REH cell (cell line): ENCODE measurements around the gene POU6F2.

GRCh38 chr7:36945729-36946378 is 221.6 kb upstream of the AOAH start:
- PRO-cap: no peak

DNA sequence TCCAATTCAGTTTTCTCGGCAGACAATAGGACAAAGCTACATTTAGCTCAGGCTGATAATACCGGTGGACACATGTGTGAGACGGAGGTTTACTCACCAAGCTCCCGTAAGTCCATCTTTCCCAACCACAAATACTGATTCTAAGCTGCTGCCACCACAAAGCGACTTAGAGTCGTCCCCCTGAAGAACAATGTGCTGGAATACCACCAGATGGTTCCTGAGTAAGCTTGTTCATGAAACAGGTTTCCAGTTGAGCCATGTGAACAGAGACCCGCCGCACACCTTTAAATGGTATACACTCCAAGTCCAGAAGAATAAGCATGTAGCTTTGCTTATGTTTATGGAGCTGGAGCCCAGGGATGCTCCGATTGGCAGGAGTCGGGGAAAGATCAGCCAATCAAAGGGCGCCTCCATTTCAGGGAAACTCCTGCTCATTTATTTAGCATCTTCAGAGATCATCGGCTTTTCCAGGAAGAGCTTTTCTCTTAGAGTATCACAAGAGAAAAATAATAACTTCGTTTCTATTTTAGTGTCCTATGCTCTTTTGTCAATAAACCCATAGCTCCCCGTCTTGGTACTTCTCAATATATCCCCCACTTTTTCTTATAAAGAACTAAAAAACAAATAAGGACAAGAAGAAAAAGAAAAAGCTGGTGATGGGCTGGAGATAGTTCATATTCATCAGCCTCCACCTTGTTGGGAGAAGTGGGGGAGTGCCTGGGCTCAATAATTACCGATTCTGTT is 261.7 kb upstream of the AOAH start:
- PRO-cap: no peak

- PRO-cap: no peak
These were observed 137.2 kb downstream of the ELMO1 start for GRCh38 chr7:37311354-37312028.

DNA sequence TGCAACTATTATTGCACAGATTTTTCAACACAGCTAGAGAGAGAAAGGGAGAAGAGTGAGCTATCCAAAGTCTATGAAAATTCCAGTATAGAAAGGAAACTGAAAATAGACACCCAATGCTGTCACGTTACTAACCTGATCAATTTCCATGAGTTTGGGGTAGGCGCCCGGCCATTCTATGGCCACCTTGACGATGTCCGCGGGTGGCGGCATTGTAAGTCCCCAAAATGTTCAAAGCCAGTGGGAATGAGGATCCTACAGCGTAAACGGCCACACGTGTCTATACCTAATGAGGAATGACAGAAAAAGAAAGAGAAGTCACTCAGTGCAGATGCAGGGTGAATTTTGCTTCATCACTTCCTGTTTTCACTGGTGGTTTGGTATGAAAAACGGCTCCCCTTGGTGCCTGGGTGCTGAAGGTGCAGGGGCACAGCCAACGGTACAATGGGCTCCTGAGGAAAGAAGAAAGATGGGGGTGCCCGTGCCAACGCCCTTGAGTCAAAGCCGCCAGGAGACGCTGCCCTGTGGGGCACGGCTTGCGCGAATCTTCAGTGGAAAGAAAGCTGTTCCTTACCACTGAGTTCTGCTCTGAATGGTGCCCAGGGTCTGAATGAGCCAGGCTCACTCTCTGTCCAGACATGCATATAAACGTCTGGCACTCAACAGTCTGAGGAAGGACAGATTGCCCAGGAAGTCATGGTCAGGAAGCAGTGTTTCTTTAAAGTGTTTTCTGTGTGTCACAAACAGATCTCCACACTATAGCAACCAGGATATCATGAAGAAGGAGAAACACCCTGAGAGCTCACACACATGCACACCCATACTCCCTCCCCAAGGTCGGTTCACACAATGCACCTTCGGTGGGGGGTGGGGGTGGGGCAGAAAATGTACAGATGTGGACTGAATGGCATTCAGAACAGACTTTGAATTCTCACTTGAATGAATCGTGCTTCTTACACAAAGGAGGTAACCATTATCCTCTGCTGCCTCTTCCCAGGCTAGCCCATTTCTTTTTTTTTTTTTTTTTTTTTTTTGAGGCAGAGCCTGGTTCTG is 105.9 kb downstream of the ELMO1 start:
- PRO-cap: bidirectional peak, plus-strand start at position 413 of the sequence, minus-strand start at position 298 of the sequence

- PRO-cap: bidirectional peak, plus-strand start at chr7:37353884, minus-strand start at chr7:37353646
These were observed 95.0 kb downstream of the ELMO1 start for GRCh38 chr7:37353465-37354343.

GRCh38 chr7:37987603-37988288 is 67.3 kb downstream of the EPDR1 start:
- PRO-cap: no peak

GRCh38 chr7:38313698-38314152 is 135.7 kb downstream of the STARD3NL start:
- PRO-cap: no peak

- PRO-cap: no peak
These were observed 139.4 kb downstream of the STARD3NL start for GRCh38 chr7:38317342-38318022.

GRCh38 chr7:38336336-38336989 is 158.4 kb downstream of the STARD3NL start:
- PRO-cap: no peak

- PRO-cap: unidirectional peak, plus-strand start at chr7:38340653
These were observed 162.4 kb downstream of the STARD3NL start for GRCh38 chr7:38340385-38340812.

- PRO-cap: no peak
These were observed 77.8 kb downstream of the VPS41 start for GRCh38 chr7:38831100-38831684.

DNA sequence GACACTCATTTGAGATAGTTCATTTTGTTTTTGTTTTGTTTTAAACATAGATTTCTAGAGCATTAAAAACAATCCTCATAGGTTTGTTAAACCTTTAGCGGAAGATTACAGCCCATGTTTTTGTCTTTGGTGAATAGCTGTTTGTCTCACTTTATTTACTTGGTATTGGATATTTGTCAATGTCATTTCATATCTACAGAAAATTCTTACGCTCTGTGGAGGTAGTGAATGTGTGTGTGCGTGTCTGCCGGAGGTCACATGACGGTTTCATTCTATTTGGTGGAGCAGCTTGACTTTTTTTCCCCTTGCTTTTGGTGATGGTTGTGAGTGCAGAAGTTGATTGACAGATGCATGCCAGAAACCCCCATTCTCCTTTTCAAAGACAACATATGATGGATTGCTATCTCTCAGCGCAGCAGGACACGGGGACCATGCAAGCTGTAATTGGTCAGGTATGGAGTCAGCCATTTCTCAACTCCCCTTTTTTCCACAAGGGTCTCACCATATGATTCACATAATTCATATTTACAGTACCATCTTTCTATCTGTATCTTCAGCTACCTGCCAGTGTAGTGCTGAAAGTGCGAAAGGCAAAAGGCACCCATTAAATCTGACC is at the start of gene POU6F2:
POU6F2 (plus strand) TSS at position 303 of the 616 bp plus-strand sequence.
- PRO-cap: no peak

GRCh38 chr7:39353476-39354453 is 212.4 kb upstream of the YAE1 start:
- PRO-cap: no peak

DNA sequence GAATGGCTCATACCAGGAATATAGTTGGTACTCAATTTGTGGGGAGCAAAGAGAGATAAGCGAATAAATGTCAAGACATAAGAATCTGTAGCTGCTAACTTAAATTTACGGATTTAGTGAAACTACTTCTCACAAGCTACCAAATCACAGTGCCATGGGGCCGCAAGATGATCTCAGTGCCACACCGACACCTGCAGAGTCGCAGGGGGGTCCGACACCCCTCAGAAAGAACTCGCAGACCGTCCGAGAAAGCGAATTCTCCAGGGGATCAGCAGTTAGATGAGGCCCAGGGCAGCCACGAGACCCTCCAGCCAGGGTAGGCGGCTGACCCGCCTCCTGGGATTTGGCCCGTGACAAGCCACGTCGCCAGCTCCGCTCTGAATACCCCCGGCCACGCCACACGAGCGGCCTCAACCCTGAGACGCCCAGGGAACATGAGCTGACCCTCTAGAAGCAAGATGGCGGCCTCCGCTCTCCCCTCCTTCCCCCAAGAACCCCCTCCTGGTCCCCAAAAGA is 554 bp upstream of the RALA start:
- PRO-cap: unidirectional peak, plus-strand start at position 132 of the sequence

- PRO-cap: no peak
These were observed 97.4 kb downstream of the RALA start for GRCh38 chr7:39720636-39721335.

DNA sequence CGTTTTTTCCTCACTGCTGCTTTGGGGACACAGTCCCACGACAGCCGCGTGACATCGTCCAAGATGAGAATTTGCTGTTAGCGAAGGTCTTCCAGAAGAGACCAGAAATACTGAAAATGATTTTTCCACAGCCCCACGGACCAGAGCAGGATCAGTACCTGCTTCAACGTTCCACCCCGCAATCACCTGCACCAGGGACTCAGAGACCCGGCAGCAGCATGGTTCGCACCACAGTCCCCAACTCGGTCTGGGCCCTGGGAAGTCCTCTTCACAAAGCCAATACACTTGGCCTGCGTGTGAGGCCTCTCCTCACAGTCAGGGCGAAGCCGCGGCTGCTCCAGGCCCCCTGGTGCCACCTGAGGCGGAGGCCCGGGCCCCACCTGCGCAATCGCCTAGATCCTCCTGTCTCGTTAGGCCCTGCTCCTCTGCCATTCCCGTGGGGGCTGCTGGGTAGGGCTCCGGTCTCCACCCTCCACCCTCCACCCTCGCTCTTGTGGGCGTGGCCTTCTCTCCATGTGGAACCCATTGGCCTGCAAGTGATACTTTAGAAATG is 553.4 kb downstream of the INHBA start:
- PRO-cap: no peak

DNA sequence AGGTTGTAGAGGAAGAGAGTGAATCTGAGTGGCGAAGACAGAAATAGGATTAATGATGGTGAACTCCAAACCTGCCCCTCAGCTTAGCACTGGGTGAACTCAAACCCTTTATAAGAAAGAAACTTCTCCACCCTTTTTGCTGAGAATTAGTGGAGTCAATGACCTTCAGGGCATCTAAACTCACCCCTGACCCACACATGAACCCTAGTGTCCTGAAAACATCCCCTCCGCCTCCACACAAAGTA is 1.4 kb upstream of the INHBA start:
- PRO-cap: no peak

DNA sequence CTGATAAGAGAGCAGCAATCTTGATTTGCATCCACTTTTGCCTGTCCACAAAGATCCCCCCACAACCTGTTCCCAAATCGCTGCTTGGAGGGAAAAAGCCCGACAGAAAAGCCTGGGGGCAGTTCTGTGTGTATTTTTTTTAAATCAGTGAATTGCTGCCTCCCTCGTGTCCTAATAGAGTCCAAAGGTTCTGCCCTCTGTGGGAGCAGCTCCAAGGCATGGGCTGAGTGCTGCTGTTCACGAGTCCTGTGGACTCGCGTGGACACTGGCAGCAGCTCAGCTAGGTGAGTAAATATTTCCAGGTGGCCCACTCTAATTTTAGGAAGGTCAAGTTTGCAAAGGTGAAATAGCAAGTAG is 6.0 kb upstream of the INHBA start:
- PRO-cap: no peak

DNA sequence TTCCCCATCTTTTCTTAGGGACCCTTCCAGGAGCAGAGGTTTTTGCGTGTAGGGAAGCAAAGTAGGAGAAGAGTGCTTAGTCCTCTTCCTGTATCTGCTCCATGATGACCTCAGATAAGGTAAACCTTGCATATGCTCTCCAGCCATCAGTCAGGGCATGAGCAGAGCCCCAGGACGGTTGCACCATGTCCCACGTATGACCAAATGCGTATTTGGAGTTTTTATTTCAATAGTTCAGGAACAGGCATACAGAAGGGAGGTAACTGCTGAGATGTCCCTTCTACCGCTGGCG is 253.4 kb upstream of the INHBA start:
- PRO-cap: no peak

DNA sequence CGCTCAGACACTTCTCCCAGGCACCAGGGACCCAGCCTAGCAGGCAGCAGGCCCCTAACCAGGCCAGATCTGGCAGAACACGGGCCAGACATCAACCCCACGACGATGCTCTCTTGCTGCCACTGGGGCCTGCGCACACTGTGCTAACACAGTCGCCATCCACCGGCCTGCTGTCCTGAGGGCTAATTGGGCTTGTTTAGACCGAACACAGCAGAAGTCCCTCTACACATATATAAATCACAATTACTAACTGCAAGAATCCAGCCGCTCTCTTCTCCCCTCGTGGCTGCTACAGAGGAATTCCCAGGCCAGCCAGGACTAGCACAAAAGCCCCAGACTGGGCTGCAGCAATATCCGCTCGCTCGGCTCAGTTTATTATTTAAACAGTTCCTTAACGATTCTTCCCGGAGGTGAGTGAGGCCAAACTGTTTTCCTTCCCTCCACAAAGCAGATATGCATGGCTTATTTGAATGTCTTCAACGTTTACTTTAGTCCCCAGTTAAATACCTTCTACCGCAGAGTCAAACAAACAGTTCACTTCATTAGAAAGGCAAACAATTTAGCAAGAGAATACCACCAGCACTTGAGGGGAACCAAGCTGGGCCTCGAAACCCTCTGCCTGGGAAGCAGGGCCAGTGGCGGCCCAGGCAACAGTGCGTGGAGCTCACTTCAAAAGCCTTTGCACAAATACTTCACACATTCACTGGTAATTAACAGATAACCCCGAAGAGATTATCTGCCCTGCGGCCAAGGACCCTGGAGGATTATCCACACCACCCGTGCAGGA is 145.4 kb downstream of the GLI3 start:
- PRO-cap: no peak